ENCODE data around the gene ST6GAL1.

DNA sequence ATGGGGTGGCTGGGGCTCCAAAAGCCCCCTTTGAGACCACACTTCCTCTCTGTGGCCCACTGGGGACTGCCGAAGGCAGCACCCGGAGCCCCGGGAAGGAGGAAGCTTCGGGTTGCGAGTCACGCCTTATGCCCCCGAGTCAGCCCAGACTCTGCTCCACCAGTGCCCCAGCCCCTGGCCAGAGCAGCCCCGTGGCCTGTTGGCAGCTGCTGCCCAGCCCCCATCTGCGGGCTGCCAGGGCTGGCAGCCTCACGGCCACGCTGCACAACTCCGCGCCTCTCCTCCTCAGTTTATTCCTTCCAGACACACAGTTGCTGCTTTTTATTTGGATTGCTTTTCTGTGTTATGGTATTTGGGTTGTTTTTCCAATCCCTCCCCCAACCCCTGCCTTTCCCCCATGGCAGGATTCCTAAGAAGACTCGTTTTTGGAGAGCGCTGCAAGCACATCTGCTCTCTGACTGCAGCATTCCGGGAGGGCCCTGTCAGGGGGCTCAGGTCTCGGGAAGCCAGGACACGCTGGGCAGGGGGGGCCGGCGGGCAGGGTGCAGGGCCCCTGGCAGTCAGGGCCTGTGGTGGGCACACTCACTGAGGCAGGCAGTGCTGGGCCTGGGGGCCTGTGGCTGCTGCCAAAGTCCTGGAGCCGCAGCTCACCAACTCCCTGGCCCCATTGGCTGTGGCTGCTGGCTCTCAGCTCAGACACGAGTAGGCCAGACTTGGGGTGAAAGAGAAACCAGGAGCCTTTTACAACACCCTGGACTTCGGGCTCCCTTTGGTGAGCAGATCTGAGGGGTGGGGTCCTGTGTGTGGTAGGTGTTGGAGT, 20.2 kb downstream of the MAGEF1 start:
- PRO-cap, 10 experiments = peak in 1 of 10 experiments; most common plus-strand start position 227 of the sequence (in 1)

DNA sequence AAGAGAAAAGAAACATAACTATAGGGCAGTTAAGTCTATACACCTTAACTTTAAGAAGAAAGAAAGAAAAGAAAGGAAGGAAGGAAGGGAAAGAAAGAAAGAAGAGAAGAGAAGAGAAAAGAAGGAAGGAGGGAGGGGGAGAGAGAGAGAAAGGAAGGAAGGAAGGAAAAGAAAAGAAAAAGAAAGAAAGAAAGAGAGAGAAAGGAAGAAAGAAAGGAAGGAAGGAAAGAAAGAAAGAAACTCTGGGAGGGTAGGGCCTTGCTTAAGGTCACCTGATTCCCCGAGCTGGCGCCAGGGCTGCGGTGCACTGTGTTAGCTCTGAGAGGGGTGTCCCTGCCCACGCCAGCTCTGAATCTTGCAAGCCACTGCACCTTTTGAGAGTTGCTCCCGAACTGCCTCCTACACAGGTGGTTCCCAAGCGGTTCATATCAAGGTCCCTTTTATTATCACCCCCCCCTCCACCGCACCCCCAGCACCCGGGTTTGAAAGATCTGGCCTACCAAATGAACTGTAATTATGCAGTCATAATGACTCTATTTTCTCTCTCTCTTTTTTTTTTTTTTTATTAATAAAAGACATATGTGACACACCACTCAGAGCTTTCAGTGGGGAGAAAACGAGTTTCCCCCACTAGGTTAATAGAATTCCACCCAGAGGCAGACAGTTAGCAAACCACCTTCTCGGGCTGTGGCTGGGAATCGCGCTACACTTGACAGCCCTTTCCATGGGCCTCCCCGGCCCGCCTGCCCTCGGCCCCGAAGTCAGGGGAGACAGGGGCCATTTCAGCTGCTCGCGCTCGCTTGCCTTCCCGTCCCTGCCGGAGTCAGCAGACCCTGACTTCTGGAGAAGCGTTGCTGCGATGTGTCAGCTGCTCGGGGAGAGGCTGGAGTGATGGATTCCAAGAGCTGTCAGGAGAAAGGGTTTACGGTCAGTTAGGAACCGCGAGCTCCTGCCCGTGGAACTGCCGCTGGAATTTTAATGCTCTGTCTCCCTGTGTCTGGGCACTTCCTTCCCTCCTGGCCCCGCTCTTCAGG, 38.9 kb upstream of the VPS8 start:
- PRO-cap, 10 experiments = no peak in any of the 10 experiments

DNA sequence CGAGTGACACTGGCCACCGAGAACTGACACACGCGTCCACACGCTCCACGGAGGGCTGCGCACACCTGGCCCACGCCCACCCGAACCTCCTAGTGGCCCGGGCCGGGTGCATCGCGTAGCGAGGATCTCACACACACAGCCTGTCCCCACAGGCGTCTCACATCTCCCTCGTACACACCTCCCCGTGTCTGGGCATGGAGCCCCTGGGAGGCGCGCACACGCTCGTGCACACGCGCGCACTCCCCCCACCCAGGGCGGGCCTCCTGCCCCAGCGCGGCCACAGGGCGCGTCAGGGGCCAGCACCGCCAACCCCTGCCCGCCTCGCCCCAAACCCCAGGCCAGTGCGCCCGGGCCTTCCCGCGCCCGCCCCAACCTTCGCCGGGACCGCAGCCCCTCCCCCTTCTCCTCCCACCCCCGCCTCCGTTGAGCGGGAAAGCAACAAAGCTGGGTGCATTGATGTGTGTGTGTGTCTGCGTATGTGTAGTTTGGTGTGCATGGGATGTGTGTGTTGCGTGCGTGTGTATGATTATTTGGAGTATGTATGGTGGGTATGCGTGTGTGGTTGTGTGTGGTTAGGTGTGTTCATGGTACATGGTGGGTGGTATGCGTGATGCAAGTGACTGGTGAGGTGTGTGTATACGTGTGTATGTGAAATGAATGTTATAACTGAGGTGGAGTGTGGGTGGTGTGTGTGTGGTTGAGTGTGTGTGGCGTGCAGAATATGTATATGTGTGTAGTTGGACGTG, 621 bp upstream of the C3orf70 start:
- PRO-cap, 10 experiments = peak in 3 of 10 experiments; most common minus-strand start position 396 of the sequence (in 2)

DNA sequence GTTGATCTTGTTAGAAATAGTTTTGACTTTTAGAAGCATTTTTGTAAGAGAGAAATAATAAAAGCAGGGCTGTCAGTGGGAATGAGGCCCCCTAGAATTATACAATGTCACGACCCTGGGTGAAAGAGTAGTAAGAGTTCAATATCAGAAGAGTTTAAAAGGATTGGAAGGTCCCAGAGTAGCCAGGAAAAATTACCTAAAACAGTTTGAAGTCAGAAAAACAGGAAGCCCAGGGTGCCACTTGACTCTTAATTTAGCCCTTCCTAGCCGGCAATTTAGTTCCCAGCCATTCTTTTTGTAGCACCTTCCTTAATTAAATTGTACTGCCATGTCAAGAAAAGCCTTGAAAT, 43.0 kb downstream of the MAP3K13 start:
- PRO-cap, 10 experiments = no peak in any of the 10 experiments

GRCh38 chr3:185709059-185709816, 115.6 kb downstream of the IGF2BP2 start:
- PRO-cap, 10 experiments = no peak in any of the 10 experiments

DNA sequence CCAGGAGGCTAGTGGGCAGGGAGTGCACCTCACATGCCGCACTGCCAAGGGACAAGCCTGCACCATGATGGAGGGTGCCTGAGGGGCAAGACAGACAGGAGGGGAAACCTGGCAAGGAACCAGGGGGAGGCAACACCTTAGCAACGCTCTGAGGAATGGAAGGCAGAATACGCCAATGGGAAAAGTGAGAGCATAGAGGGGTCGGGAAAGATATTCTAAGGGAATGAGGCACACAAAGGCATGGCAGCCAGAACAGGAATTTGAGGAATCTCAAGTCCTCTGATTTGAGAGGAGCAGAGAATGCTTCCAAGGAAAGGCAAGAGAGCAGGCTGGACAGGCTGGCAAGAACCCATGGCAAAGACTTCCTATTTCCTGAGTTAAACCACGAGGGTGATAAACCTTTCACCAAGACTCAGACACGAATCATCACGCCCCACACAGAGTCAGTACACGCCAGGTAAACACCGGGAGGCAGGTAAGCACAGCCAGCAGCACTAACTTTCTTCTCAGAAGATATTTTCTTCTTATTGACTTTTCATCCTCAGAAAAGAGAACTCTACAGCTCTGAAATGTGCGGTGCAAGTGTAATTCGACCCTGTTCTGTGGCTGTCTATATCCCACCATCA, 109.8 kb downstream of the IGF2BP2 start:
- PRO-cap, 10 experiments = no peak in any of the 10 experiments

DNA sequence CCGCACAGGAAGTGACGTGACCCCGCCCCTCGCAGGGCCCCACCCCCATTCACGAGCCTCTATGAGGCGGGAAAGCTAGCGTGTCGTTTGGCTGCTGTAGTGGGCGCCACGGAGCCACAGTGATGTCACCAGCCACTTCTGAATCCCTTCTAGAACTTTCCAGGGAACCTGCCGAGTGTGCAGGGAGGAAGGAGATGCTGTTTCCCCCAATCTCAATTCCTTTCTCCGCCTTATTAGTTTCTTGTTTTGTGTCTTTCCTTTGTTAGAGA, 251 bp upstream of the TRA2B start:
- PRO-cap, 10 experiments = peak in 9 of 10 experiments; most common plus-strand start position 152 of the sequence (in 4)

- PRO-cap, 10 experiments = no peak in any of the 10 experiments
Observed at GRCh38 chr3:185943143-185943769, 5.4 kb upstream of the TRA2B start.

- PRO-cap, 10 experiments = peak in 1 of 10 experiments; most common plus-strand start chr3:185959972 (in 1)
Observed at GRCh38 chr3:185959598-185960485, 22.0 kb upstream of the TRA2B start.

DNA sequence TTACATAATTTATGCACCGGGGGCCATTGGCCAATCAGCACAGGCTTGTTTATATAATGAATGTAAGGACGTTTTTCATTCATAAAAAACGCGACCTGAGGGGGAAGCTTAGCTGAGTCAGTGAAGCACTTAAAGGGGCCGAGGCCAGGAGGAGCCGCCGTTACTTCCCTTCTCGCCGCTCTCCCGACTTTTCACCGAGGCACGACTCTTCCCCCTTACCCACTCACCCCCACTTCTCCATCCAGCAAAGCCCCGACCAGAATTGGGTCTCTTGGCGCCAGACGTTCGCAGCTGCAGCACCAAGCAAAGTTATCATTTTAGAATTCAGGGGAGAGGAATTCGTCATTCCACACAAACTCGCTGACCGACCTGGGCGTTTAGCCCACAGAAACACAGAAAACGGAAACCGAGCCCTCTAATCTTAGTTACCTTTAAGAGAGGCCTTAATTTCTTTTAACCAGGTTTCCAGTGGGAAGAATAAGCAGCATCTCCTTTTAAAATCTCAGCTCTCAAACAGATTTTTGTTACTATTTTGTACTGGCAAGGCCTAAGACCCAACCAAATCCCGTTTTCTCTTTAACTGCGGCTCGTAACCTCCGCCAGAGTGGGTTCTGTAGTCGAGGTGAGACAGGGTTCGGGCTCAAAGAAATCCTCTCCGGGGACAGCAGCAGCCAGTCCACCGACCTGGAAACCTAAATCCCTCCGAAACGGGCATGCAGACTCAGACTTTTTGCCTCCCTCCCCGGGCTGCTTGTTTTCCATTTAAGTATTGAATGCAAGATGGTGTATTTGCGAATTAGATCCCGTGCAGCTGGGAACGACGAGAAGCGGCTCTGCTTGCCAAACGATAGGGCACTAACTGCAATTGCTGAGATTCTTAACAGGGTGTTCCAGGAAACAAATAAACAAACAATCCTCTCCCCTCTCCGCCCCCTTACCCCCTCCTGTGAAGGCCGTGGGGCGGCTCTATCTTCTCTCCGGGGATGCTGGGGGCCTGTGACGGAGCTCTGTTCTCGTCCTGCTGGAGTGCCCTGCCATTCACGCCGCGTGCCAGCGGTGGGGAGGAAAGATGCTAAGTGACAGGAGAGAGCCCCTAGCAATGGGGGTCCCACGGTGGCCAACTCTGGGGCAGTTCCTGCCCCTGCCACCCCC, 818 bp upstream of the ETV5 start:
- PRO-cap, 10 experiments = peak in 10 of 10 experiments; most common plus-strand start position 128 of the sequence (in 4); most common minus-strand start position 308 of the sequence (in 1)

GRCh38 chr3:186594551-186594959, 18.3 kb upstream of the AHSG start:
- PRO-cap, 10 experiments = no peak in any of the 10 experiments

- PRO-cap, 10 experiments = no peak in any of the 10 experiments
Observed at GRCh38 chr3:186600424-186600755, 12.5 kb upstream of the AHSG start.

- PRO-cap, 10 experiments = no peak in any of the 10 experiments
Observed at GRCh38 chr3:186613393-186613924, 599 bp downstream of the AHSG start.

GRCh38 chr3:186717703-186718007, 496 bp downstream of the KNG1 start:
- PRO-cap, 10 experiments = no peak in any of the 10 experiments

- PRO-cap, 10 experiments = peak in 3 of 10 experiments; most common plus-strand start chr3:186753226 (in 2); most common minus-strand start chr3:186753070 (in 1)
Observed at GRCh38 chr3:186752828-186753325, 30.5 kb upstream of the EIF4A2 start.

DNA sequence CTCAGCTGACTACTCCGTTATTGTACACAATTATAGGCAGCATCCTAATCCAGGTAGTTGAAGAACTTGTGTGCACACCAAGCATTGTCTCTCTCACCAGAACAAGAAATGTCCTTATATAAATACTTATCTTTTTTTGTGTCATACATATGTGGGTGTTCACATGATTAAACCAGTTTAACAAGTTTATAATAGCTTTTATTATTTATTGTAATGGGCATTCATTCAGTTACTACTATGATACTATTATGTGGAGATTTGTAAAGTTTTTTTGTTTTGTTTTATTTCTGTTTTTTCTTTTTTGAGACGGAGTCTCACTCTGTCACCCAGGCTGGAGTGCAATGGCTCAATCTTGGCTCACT, 2.5 kb upstream of the RFC4 start:
- PRO-cap, 10 experiments = peak in 2 of 10 experiments; most common minus-strand start position 94 of the sequence (in 1)

- PRO-cap, 10 experiments = no peak in any of the 10 experiments
Observed at GRCh38 chr3:186844353-186844562, 1.7 kb downstream of the ADIPOQ start.

GRCh38 chr3:186929955-186931154, at the start of gene ST6GAL1:
Gene ST6GAL1 (plus strand): TSS chr3:186930526.
- PRO-cap, 10 experiments = peak in 9 of 10 experiments; most common plus-strand start chr3:186930526 (in 9); most common minus-strand start chr3:186930413 (in 6)

- PRO-cap, 10 experiments = no peak in any of the 10 experiments
Observed at GRCh38 chr3:186988705-186989362, 58.5 kb downstream of the ST6GAL1 start.

GRCh38 chr3:186993201-186993917, 63.0 kb downstream of the ST6GAL1 start:
- PRO-cap, 10 experiments = no peak in any of the 10 experiments

All from Metastatic Breast Carcinoma in the Brain (tissue), 10 donors.